Endometrial microvascular endothelial cells (primary cell): ENCODE measurements around the gene SUCLG2.

- RAMPAGE, long total RNA, result start-site peak on the minus strand at chr3:67654592-67654600, 94 and 103 reads in 2 replicates; start-site peak on the plus strand at chr3:67654722-67654799, 26 and 22 reads in 2 replicates
Observed at GRCh38 chr3:67654496-67655172, at the start of gene SUCLG2. TSS of gene SUCLG2 (minus strand) at chr3:67654612.

GRCh38 chr3:69082718-69083229 lies 2.0 kb upstream of the ARL6IP5 start:
- RAMPAGE, long total RNA, result no peak

GRCh38 chr3:69287625-69288100 lies 98.2 kb downstream of the FRMD4B start:
- RAMPAGE, long total RNA, result no peak

DNA sequence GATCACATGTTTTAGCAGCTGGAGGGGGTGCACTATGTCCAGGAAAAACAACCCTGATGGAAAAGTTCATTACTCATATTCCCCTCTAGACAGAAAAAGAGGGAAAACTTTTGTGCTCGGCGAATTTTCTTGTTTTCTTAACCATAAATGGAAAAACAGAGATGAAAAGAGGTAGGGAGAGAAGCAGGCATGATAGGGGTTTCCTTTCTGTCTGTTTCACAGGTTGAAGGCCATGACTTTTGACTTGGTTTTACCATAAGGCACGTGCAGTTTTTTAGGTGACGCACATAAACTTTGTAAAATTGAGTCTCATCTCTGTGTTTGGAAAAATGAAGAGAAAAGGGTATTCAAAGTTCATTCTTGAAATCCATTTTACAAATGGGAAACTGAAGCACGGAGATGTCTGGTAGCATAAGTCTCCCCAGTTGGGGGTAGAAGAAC lies 26.4 kb downstream of the FRMD4B start:
- RAMPAGE, long total RNA, result no peak

- RAMPAGE, long total RNA, result no peak
Observed at GRCh38 chr3:69370730-69371292, 15.1 kb downstream of the FRMD4B start.

DNA sequence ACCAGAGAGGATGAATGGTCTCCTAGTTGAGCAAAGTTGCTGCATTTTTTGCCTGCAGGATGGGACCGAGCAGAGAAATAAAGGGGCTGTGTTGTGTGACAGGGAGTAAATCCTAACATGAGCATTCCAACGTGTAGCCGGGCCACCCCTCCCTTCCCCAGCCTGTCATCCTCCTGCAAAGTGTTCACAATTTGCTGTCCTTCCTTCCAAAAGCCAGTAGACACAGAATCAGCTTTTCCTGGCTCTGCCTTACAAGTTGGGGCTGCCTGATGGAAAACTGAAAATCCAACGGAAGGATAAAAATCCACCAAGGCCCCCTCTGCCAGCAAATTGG lies 819 bp downstream of the FRMD4B start:
- RAMPAGE, long total RNA, result no peak

- RAMPAGE, long total RNA, result no peak
Observed at GRCh38 chr3:69540927-69541579, 155.2 kb upstream of the FRMD4B start.

DNA sequence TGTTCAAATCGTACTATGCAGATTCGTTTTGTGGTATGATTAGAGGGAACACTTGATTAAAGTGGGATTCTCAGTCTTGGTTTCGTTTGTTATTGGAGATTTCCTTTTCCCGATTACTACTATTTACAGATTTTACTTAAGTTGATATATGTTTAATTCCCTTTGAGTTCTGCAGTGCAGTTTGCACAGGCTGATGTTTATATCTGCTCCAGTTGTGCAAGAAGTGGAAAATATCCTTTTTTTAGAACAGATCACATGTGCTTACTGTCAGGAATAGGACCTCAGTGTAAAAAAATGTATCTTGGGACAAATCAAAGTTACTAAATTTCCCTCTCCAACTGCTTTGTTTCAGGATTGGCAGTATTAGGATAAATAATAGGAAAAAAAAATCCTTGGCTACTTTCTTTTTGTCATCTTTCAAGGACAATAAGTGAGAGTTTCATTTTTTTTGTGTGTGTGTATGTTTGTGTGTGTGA lies 6.8 kb downstream of the MITF start:
- RAMPAGE, long total RNA, result no peak

DNA sequence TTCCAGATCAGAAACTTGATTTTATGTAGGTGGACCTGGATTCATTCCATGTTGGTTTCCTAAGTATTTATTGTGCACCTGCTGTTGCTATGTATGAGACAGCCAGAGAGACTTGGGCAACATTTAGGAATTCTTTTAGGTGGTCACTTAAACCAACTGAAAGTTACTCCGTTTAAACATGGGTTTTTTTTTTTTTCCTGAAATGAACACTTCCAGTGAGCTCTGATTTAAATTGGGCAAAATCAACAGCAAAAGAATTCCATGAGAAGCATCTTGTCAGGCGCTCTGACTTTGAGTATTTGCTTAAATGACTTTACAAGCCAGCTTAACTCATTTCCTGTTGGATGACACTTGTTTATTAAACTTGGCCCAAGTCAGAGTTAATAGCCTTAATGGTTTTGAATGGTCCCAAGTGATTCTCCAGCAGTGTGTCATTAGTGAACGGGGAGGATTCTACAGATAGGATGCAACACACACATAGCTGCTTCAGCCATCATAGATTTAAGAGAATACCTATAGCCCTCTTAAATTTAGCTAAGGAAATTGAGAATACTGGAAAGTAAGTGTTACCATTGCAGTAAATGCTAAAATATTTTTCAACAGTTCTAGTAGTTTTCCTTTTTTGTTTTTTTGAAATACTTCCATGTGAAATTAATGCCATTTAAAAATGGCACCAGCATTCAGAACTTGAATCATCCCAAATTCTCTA lies 32.0 kb downstream of the MITF start:
- RAMPAGE, long total RNA, result no peak

DNA sequence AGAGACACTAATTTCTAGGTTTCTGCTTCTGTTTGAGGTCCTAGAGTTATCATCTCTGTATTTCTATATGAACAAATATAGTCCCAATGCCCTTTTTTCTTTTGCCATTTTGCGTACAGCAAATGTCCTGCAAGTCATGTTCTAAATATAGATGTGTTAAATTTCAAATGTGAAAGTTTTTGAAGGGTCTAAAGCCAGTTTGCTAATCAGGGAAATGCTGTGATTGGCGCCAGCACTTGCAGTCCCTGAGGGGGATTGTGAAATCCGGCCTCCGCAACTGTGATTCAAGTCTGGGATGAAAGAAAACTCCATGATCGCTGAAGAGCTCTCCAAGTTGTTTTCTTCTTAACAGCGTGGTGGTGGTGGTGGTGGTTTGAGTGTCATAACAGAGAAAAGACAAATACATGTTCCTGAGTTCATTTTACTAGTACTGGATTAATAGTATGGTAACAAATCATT lies 51.8 kb downstream of the MITF start:
- RAMPAGE, long total RNA, result no peak

DNA sequence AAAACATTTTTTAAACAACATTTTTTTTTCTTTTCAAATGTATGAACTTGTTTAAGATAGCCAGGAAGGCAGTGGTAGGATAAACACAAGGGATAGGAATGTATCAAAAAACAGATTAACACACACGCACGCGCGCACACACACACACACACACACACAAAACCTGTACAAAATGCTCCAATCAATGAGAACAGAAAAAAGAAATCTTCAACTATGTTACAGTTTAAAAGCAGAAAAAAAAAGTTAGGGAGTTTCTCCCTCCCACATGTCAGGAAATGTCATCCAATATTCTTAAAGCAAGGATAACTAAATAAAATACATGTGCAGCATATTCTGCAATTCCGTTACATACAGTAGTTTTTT lies 627.8 kb downstream of the FOXP1 start:
- RAMPAGE, long total RNA, result no peak

DNA sequence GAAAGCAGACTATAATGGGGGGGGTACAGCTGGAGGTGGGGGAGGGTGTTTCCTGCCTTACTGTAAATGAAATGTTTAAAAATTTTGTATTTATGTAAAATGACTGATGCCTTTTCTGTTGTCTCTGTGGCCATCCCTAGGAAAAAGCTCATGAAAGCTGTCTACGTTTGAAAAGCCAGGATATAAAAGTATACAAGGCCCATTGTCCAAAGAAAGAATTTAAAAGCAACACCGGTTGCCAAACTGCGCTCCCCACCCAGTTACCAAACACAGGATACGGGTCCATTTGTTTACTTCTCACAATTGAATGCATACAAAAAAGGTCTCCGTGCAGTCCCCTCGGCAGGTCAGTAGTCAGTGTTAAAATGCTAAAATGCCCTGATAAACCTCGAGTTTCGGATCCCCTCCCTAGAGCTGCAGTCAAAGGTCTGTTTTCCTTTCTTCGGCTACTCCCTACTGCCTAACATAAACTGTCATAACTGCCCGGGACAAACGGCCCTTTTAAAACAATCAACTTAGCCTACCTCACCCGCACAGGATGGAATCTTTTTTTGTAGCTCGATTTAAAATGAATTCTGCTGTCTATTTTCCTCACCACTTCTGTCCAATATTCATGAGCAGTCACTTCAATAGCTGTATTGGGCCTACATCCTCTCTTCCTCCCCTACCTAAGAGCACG lies 534.6 kb downstream of the FOXP1 start:
- RAMPAGE, long total RNA, result no peak

DNA sequence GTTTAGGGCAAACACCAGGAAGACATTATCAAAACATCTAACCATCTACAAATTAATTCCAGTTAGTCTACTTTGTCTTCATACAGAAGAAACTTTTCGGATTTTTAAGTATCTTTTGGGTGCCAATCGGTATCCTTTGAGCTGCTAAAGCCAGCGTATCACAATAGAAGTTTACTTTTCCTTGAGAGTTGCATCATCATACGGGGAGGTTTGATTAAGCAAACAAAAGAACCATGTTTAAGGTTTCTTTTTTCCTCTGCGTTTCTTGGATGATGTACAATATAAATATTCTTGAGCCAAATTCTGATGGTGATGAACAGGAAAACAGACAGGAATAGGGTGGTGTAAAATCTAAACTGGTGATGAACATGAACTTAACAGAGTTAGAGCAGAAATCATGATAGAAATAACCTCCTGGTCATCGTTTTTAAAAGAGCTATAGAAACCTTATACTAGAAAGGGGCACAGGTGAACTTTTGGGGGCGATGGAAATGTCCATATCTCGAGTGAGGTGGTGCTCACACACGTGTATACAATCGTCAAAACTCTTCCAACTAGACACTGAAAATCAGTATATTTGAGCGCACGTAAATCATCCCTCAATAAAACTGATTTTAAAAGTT lies 527.8 kb downstream of the FOXP1 start:
- RAMPAGE, long total RNA, result no peak

GRCh38 chr3:71056360-71056810 lies 527.1 kb downstream of the FOXP1 start:
- RAMPAGE, long total RNA, result no peak

- RAMPAGE, long total RNA, result no peak
Observed at GRCh38 chr3:71078681-71079395, 504.7 kb downstream of the FOXP1 start.

- RAMPAGE, long total RNA, result no peak
Observed at GRCh38 chr3:71128822-71129457, 454.6 kb downstream of the FOXP1 start.

GRCh38 chr3:71130411-71131434 lies 452.8 kb downstream of the FOXP1 start:
- RAMPAGE, long total RNA, result no peak

DNA sequence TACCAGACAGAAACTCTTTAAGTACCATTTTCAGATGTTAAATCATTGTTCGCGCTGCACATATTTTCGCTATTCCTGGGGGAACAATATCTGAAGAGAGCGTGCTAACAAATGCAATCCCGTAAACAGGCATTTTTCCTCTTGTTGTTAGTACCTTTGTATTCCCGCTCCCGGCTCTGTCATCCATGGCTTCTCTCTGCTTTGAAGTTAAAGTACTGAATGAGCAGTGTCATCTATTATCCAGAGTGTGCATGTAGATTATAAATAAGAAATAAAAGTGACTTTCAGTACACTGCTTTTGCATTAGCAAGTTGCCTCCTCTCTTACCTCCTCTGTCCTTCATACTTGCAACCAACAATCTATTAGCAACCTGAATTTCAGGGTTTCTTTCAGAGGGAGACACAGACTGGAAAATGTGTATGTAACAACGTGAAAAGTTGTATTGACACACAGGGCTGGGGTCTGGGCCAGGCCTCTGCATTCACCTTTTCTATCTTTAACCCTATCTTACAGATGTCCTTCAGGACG lies 412.1 kb downstream of the FOXP1 start:
- RAMPAGE, long total RNA, result no peak

GRCh38 chr3:71197619-71198443 lies 385.7 kb downstream of the FOXP1 start:
- RAMPAGE, long total RNA, result no peak

DNA sequence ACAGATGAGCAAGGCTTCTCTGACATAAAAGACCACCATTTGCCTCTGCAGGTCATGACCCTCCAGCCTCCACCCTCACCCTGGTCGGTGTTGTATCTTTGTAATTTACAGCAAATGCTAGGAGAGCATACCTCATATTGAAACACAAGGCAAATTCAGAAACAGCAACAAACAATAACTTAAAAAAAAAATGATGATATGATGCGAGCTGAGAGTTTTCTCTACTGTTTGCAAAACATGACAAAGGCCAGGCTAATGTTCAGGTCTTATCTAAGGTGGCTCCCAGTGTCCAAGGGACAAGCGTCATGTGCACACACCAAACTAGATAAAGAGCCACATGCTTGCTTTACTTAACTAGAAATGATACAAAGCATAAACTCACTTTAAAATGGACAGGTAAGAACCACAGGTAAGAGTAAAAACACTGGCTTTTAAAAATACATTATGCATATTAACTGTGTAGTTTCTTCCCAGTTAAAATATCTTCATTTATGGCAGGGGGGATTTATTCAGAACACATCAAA lies 375.9 kb downstream of the FOXP1 start:
- RAMPAGE, long total RNA, result no peak